Placental epithelial cell (primary cell): ENCODE measurements around the genes SHMT1 and GRAP.

- CAGE, long polyA plus RNA = no peak
Measured at GRCh38 chr17:17721986-17723103, 41.1 kb downstream of the RAI1 start.

- CAGE, long polyA plus RNA = no peak
Measured at GRCh38 chr17:17723362-17724394, 42.4 kb downstream of the RAI1 start.

- CAGE, long polyA plus RNA = no peak
Measured at GRCh38 chr17:17737936-17738771, 56.9 kb downstream of the RAI1 start.

- CAGE, long polyA plus RNA = no peak
Measured at GRCh38 chr17:17741780-17742171, 60.5 kb downstream of the RAI1 start.

- CAGE, long polyA plus RNA = no peak
Measured at GRCh38 chr17:17751228-17752108, 70.2 kb downstream of the RAI1 start.

- CAGE, long polyA plus RNA = no peak
Measured at GRCh38 chr17:17806541-17807138, 30.1 kb downstream of the SREBF1 start.

DNA sequence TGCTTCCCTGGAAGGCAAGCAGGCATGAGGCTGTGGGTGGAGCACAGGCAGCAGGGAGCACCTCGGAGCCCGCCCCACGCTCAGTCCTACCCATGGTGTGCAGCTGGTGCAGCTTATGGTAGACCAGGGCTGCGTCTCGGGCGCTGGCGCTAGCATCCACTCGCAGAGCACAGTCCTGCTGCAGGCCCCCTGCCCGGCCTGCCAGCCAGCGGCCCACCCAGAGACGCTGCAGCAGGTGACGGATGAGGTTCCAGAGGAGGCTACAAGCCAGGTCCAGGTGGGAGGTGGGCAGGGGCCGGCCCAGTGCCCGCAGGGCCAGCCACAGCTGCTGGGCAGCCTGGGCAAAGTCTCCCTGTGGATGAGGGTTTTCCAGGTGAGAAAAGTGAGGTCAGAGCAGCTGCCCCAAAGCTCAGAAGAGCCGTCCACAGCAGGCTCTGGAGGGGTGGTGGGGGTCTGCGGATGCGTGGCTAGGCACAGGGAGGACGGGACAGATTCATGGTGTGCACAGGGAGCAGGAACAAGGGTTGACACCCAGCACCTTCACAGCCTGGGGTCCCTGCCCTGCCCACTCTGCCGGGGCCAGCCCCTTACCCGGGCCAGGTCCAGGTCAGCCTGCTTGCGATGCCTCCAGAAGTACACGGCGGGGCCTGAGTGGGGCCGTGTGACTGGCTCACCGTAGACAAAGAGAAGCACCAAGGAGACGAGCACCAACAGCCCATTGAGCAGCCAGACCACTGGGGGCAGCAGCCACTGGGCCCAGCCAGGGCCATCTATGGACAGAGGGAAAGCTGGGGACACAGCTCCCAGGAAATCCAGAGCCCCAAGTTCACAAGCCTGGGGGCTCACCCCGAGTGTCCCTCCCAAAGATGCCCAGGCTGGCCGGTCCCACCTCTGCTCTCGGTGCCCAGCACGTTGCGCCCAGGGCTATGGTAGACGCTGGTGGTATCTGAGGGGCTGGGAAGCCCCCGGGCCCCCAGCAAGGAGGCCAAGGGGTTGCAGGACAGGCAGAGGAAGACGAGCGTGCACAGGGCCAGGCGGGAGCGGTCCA is 20.1 kb downstream of the SREBF1 start:
- CAGE, long polyA plus RNA = no peak

DNA sequence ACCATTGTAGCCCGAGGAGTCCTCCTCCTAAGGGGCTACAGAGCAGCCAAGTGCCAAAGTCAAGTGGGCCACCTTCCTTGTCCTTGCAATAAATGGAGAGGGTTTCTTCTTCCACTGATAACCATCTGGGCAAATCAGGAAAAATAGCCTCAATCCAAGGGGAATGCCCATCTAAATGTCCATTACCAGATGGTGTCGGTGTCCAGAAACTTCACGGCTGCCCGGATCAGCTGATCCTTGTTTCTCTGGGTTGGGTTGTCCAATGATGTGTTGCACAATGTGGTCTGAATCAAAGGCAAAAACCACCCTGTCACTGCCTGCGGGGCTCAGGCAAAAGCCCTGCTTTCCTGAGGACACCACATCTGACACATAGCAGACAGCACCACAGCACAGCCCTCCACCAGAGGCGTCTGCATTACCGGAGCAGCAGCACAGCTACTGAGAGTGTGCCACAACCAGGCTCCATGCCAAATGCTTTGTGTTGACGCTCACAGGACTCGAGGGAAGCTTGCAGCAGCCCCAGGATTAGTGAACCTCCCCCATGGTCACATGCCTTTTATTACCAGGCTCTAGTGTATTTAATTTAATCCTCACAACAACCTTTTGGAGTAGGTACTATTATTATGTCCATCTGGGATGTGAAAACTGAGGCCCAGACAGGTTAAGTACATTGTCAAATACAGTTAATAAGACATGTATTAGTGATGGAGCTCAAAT is 12.7 kb downstream of the ATPAF2 start:
- CAGE, long polyA plus RNA = no peak

- CAGE, long polyA plus RNA = no peak
Measured at GRCh38 chr17:18181266-18181860, 2.3 kb upstream of the ALKBH5 start.

DNA sequence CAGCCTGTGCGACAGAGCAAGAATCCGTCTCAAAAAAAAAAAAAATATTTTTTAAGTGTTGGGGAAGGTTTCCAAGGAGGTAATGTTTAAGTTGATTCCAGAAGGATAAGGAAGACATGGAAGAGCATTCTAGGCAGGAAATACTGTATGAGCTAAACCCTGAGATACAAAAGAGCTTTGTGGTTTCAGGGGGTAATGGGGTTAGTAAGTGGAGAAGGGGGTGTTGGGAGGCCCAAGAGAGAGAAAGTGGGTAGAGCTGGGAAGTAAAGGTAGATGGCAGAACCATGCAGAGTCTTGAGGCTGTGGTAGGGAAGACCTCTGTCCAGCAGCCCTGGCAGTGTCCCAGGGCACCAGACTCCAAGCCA is 17.8 kb upstream of the LLGL1 start:
- CAGE, long polyA plus RNA = no peak

GRCh38 chr17:18208067-18209039 is 17.1 kb upstream of the LLGL1 start:
- CAGE, long polyA plus RNA = no peak

- CAGE, long polyA plus RNA = no peak
Measured at GRCh38 chr17:18224100-18224593, 1.3 kb upstream of the LLGL1 start.

GRCh38 chr17:18257828-18258469 is 589 bp downstream of the FLII start:
- CAGE, long polyA plus RNA = no peak

- CAGE, long polyA plus RNA = no peak
Measured at GRCh38 chr17:18363095-18363933, at the start of gene SHMT1. TSS of gene SHMT1 (minus strand) at chr17:18363550.

DNA sequence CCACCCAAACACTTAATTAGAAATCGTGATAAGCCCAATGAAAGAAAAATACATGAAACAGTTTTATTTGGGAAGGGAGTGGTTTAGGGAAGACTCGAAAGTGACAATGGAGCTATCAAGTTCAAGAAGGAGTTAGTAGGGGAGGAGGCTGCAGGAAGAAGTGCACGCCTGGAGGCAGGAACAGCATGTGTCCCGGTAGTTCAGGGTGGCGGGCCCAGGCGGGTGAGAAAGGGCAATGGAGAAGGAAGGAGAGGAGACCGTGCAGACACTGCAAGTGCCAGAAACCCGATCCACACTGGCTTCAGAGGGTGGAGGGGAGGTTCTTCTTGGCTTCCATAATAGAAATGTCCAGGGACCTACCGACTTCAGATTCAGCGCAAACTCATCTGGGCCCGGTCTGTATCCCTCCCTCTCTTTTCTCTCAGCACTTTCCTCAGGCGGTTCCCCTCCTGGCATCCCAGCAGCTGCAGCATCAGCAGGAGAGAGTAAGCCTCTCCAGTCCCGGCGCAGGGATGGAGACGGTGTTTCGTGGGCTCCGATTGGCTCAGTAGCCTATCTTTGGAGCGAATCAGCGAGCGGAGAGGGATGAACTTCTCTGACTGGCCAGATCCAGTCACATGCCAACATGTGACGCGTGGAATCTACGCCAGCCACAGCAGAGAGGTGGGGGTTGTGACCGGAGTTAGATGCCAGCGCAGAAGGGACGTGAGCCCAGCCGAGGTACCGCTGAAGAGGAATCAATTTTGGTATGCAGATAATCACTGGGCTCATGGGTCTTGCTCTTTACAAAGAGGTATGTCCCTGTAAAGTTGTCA is 2.0 kb upstream of the PRPSAP2 start:
- CAGE, long polyA plus RNA = no peak

DNA sequence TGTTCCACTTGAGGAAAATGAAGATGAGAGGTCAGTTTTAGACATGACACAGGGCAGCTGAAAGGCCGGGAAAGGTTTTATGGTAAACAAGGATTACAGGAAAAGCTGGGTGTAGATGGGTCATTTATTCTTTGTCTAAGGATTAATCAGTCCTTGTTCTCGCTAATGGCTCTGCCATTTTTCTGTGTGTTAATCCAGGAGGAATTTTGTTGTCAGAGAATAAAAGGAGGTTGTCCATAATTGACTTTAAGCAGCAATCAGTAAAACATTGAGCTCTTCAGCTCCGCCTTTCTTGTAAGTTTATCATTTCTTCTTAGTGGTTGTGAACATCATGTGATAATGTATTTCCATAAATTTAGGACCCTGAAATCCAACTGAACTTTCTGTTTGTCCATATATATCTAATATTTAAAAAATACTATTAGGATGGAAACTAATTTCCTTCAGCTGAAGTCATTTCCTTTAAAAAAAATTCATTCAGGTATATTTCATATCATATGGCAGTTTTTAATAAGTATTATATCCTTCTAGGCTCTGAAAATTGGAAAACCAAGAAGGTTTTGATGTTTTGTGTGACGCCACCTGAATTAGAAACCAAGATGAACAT is 7.4 kb downstream of the PRPSAP2 start:
- CAGE, long polyA plus RNA = no peak

DNA sequence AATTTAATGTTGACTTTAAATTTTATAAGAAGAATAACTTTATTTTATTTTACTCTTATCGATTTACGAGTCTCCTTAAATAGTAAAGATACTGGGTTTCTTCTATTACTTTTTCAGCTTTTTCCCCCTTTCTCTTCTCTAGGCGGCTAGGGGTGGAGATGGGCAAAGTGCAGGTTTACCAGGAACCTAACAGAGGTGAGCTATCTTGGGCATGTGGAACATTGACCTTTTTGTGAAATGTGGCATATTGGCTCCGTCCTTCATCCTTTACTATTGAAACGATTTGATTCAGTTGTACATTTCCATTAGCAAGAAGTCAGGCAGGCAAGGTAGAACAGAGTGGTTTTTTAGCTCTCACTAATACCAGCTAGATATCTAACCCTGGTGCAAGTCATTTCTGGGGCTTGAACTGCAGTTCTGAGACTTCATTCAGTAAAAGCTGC is 9.2 kb downstream of the PRPSAP2 start:
- CAGE, long polyA plus RNA = no peak

- CAGE, long polyA plus RNA = no peak
Measured at GRCh38 chr17:18950880-18951243, 1.1 kb upstream of the SLC5A10 start.

DNA sequence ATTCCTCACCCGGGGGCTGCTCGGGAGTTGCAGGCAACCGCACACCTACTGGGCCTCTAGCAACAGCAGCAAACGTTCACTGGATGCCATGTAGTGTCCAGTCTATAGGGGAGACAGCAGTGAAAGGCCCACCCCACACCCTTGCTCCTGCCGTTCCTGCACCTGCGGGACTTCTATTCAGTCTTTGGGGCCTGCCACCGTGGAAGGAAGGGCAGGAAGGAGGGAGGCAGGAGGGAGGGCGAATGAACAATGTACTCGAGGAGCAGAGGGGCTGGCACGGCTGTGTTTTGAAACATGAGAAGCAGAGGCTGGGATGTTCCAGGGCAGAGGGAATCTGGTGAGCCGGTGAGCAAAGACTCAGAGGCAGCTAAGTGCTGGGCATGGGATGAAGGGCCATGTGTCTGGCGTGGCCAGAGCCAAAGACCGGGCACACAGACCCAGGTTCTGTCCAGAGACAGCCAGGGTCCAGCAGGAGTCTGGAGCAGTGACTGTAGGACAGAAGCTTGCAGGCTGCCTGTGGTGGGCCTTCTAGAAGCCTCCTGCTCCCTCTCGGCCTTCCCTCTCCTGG is 15.3 kb downstream of the SLC5A10 start:
- CAGE, long polyA plus RNA = no peak

- CAGE, long polyA plus RNA = no peak
Measured at GRCh38 chr17:19046777-19047237, at the start of gene GRAP. TSS of gene GRAP (minus strand) at chr17:19046957.